ENCODE results near the genes DOCK4, GPR85 and PPP1R3A.

DNA sequence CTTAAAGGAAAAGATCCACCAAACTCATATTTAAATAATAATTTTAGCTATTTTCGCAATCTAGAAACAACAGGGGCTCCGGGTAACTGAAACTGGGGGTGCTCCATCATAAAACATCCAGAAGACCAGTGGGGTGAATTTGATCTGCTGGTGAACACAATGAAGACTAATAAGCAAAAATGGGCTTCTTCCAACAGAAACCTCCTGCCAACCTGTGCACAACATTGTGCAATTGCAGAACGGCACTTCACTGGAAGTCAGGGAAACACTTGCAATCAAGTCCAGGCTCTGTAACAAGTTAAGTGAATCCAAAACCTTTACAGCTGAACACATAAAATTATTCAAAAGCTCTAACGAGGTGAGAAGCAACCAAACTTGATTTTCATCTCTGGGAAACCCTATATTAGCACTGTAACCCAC, 22.1 kb downstream of the IMMP2L start:
- PRO-cap, result no peak

GRCh38 chr7:111695646-111695872, 133.3 kb upstream of the IMMP2L start:
- PRO-cap, result no peak

DNA sequence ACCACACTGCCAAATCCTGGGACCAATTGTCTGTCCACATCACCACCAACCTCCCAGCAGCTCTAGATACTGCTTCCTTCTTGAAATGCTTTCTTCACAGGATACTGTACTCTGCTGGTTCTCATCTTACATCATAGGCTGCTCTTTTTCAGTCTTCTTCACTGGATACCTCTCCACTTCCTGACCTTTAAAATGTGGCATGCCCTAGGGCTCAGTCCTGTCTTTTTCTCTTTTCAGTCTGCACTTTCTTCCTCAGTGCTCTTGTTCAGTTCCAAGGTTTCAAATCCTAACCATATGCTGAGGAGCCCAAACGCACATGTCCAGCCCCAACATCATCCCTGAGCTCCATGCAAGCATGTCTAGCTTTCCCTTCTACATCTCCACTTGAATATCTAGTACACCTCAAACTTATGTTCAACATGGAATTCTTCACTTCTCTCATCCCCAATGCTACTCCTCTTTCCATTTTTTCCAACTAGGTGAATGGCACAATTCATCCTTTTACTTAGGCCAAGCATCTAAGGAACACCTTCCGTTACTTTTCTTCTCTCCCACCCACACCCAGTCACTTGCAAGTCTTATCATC, 255.8 kb upstream of the IMMP2L start:
- PRO-cap, result no peak

DNA sequence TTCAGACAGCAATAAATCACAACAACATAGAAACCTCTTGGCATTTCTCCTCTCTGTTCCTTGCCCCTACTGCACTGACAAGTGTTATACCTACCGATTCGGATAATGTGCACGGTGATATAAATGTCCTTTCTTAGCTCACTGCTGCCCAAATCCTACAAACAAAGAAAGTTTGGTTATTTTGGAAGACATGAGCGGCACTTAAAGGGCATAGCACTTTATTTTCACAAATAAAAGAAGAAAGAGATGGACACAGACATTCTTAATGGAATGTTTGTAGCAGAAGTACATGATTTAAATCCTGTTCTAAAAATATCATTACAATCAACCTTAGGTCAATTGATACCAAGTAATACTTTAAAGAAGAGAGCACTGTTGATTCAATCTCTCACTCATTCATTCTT, 261.5 kb downstream of the DOCK4 start:
- PRO-cap, result no peak

GRCh38 chr7:112084306-112084871, 121.8 kb downstream of the DOCK4 start:
- PRO-cap, result no peak

DNA sequence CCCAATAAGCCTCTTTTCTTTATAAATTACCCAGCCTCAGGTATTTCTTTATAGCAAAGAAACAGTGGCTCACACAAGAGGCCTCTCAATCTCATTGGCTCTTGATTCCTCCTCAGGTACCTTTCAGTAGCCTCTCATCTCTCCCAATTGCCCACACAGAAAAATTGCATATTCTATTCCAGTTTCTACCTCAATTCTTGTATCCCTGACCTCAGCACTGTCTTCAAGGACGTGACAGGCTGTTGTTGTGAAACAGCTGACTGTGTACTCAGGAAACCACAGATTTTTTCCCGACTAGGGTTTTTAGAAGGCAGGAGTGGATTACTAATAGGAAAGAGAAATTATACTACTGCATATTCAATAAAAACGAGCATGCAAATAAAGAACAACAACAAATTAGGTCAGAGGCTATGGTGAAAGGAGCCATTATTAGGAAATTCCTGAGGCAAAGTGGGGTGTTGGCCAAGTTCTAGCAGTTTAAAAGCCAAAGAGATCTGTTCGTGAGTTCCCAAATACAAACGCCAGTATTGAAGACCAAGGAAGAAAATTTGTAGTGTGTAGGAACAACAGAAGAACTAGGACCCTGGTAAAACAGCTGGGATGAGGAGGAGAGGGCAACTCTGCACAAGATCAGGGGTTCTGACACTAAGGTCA, 93.4 kb downstream of the DOCK4 start:
- PRO-cap, result no peak

DNA sequence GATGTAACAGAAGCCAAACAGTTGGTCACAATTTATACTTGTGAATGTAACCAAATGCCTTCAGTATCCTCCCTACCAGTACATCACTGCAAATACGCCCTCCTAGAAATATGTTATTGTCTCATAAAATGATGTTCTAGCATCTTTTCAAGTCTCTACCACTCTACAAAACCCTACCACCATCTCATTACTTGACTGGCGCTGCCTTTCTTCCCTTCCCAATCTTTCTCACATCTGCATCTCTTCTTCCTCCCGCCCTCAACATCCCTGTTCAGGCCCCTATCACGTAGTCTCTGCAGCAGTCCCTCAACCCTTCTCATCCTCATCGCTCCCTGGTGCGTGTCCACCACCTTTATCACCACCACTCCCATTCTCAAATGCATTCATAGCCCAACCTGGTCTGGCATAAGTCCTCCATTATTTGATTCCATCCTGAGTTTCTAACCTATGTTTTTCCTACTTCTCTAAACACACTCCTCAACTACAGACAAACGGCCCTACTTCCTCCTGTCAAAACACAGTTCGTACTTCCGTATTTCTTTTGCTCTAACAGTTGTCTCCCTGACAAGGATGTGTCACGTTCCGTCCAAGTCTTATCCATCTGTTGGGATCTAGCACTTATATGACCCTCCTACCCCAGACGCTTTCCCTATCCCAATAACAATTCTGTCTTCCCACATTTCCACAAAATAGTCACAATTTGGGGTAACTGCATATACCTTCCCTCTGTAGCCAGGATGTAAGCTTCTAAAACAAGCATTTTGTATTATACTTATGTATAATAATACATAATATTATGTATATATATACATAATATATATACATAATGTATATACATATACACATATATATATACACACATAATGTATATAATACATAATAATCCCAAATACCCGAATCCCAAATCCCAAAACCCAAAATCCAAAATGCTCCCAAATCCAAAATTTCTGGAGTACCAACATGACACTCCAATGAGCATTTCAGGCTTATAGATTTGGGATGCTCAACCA, 46.9 kb downstream of the DOCK4 start:
- PRO-cap, result no peak

- PRO-cap, result unidirectional peak, minus-strand start at chr7:112206278
These were observed at the start of gene DOCK4 for GRCh38 chr7:112206140-112206508. DOCK4 (minus strand) TSS chr7:112206399.

DNA sequence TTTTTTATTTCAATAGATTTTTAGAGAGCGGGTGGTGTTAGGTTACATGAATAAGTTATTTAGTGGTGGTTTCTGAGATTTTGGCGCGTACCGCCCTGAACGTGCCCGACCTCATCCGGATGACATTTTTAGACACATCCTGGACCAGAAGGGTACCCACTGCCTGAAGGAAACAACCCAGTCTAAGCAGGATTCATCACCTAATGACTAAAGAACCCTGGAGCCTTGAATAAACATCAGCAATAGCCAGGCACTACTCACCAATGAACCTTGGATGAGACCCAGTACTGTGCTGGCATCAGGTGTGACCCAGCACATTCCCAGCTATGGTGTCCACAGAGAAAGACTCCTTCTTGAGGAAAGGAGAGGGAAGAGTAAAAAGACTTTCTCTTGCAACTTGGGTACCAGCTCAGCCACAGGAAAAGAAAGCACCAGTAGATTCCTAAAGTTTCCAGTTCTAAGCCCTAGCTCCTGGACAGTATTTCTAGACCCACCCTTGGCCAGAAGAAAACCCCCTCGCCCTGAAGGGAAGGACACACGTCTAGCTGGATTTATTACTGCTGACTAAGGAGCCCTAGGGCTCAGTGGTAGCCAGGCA, 32.4 kb downstream of the ZNF277 start:
- PRO-cap, result no peak

- PRO-cap, result no peak
These were observed 88.2 kb upstream of the IFRD1 start for GRCh38 chr7:112361962-112362507.

DNA sequence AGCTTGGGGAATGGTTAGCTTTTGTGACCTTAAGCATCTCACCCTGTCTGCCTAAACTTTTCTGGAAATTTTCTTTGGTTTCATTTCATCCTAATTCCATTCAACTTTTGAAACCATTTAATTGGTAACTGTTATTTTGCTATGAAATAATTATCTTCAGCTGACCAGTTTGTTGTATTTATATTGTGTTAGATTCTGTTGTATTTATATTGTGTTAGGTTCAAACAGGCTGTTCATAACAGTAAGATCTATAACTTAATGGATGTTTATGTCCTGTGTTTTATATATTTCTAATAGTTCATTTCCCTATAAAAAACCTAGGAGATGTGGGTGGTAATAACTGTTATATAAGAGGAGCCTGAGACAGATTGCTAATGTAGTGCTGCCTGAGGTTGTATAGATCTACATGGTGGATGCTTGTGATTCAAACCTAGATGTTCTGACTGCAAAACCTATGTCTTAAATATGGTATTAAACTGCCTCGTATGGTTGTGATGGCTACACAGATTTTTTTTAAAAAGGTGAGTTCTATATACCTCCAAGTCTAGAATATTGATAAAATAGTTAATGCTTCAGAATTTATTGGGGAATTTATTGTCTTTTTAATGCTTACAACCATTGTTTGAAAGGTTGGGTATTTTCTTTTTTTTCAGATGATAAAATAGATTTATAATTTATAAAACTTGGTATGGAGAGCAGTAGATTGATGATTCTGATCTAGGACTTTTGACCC, 15.2 kb downstream of the IFRD1 start:
- PRO-cap, result no peak

DNA sequence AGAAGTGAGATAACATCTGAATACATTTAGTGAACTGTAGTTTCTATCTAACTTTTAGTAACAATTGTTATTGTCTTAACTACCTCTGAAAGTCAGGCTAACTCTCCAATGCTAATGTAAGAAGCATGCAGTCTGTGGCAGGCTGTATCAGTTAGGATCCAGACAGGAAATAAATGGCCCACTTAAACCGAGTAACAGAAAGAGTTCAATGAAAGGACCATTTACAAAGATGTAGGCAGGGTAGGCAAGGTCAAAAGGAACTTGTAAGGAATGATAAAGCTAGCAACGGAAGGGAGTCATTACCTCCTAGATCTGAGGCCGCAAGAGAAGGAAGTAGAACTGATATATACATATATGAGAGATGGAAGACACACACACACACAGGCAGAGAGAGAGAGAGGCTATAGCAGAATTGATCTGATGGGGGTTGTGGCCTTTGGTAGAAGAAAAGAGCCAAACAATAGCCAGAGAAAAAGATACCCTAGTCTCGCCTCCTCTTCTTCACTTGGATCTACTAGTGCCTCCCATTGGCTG, 91.1 kb downstream of the LSMEM1 start:
- PRO-cap, result no peak

DNA sequence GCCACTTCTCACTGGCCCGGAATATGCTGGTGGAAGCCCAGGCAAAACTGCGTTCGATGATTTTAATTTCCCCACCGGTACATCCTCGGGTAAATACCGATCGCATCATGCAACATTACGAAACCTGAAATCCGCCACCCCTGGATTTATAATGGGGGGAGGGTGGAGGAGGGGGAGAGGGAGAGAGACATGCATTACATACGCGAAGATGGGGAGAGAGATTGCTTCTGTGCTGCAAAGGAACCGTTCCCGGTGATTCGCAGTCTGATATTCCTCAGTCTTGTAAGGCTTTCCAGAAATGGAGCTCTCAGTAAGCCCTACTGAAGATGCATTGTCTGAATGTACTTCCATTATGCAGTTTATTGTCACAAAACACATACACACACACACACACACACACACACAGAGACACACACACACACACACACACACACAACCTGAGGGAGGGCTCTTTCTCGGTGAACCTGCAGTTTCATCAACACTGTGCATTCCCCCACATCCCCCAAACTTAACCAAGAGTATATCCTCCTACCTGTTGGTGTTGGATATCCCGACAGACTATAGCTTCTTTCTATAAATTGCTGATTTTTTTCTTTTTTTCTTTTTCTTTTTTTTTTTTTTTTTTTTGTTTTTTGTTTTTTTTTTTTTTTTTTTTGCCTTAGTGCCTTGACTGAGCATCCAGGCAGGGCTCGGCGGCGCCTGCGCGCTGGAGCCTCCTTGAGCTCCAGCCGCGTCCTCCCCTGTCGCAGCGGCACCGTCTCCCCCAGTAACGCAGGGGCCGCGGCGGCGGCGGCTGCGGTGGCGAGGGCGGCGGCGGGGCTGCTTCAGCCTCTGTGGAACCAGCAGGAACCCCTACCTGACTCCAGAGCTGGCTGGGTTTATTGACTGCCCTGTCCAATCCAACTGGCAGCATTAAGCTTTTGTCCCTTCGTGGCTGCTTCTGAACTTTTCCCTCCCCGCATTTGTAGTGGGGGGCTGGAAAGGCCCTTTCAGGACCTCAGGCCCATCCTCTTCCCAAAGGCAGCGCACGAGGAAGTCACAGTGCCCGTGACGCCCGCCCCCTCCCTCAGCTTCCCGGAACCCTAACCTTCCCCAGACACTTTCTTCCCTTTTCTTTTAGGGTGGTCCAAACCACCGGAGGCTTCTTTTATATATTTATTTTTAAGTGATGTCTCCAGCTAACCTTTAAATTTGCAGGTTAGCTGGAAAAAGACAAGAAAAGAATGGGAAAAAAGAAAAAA, at the start of gene GPR85:
Gene GPR85, minus strand, starts transcription at position 1,038 of the 1,241 bp plus-strand sequence.
- PRO-cap, result unidirectional peak, plus-strand start at position 766 of the sequence

DNA sequence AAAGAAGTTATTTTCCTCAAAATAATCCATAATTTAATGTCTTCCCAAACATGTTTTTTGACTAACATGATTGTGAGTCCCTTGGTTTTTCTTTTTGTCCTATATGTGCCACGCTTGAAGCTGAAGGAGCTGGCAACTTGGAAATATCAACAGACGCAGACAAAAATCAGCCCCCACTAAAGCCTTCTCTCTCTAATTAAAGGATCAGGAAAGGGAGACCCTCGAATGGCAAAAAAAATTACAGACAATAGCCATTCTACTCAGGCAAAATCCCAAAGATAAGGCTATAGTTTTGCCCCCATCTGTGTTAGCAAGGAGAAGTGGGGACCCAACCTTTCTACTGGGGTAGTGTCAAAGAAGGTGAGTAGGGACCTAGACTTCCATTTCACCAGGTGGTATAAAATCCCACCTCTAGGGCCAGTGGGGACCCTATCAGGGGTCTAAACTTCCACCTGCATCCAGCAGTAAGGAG, 366.9 kb downstream of the PPP1R3A start:
- PRO-cap, result no peak

- PRO-cap, result no peak
These were observed at the start of gene PPP1R3A for GRCh38 chr7:113918537-113919413. PPP1R3A (minus strand) TSS chr7:113919009.

DNA sequence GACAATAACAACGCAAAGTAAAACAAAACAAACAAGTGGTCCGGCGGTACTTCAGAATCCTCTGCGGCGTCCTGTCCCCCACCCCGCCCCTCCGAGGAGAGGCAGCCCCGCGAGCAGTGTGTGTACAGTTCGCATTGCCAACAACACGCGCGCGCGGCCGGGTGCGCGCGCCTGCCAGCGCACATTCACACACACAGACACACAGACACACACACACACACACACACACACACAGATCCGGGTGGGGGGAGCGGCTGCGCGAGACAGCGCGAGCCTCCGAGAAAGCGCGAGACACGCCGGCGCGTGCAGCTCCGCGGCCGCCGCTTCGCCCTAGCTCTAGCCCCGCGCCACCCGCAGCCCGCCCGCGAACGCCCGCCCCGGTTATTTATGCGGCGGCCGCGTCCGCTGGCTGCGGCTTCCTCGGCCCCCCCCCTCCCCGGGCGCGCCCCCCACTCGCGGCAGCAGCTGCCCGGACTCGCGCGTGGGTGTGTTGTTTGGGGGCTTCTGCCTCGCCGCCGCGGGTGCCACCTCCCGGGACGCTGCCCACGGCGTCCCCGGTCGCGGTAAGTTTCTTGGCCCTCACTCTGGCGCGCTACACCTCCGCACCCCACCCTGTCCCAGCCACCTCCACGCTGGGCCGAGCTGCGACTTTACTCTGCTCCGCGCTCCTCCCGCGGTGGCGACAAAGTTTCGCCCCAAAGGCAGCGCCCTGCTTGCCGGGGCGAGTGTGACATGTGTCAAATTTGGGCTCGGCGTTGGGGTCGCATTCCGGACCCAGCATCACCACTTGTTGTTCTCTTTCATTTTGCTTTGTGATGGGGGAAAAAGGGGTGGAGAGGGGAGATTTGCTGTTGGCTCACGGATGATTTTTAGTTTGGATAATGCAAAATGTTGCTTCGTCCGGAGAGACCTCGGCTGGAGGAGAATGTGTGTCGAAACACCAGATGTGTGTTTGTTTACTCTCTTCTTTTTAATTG, 167.5 kb upstream of the PPP1R3A start:
- PRO-cap, result no peak

DNA sequence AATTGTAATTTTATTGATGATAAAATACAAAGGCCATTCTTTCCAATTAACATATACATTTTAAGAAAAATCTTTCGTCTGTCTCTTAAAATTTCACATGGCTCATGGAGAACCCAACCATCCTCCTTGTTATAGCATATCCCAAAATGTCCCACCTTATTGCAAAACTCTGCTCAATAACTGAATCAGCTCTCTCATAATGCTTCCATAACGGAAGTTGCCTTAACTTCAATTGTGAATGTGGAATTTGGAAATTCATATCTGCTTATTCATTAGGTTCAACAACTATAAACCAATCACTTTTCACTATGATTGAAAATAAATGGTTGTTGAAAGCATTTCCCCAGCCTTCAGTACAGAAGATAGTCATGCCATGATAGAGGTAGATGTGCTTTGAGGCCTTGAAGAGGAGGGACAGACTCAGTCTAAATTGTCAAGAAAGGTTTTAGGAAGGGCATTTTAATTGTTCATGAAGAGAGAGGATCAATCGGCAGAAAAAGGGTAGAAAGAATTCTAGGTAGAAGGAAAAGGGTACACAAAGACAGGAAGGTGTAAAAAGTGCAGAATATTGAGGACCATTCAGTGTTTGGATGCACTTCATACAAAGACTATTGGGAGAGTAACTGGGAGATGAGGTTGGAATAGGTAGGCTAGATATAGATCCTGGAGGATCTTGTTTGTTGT, 20.4 kb downstream of the FOXP2 start:
- PRO-cap, result no peak

DNA sequence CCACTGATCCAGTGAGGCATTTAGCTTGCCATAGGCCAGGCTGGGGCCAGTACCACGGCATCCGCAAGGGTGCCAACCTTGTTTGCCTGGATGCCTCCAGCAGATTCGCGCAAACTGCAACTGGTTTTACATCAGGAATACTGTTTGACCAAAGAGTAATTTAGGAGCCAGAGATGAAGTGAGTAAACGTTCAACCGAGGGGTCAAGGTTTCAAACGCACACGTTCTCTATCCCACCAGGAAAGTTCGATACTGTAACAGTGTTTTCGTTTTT, 271 bp upstream of the MDFIC start:
- PRO-cap, result no peak

DNA sequence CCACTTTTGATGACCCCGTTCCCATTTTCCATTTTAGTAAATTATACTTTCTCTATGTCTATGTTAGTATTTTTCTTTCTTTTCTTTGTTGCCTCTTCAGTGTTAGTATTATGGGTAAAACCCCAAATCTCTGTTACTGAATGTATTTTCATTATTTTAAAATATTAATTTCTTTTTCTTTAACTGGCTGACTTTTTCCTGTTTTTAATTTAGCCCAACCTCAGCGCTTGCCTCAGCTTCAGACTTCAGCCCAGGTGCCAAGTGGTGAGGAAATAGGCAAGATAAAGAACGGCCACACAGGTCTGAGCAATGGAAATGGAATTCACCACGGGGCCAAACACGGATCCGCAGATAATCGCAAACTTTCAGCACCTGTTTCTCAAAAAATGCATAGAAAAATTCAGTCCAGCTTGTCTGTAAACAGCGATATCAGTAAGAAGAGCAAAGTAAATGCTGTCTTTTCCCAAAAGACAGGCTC, 57.4 kb downstream of the MDFIC start:
- PRO-cap, result no peak

DNA sequence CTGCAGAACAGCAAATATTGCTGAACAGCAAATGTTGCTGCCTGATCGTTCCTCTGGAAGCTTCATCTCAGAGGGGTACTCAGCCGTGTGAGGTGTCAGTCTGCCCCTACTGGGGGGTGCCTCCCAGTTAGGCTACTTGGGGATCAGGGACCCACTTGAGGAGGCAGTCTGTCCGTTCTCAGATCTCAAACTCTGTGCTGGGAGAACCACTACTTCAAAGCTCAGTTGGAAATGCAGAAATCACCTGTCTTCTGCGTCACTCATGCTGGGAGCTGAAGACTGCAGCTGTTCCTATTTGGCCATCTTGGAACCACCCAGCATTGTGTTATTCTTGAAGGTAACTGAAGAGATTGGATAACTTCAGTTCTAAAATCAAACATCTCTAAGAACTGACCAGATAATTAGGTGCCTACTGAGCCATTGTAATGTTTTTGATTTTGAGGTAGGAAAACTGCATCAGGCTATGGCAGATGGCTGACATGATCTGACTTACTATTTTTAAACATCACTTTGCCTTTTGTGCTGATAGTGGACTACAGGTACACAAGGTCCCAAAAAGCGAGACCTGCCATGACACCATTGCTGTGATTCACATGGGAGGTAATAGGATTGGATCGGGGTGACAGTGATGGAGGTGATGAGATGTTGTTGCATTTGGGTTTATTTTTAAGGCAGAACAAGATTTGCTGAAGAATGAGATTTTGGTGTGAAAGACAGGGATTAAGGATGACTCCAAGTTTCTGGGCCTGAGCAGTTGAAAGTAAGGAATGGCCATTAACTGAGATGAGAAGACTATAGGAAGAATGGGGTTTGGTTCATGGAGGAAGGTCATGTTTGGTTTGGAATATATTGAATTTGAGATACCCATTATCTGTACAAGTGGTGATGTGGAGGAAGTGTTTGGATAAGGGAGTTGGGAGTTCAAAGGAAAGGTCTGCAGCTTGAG, 74.0 kb downstream of the MDFIC start:
- PRO-cap, result no peak